NCI-H460 (cell line): ENCODE data around the gene SARDH.

RAMPAGE:
- cytosol, long total RNA = no peak
- long total RNA = no peak
- nucleus, long total RNA = no peak
Measured at GRCh38 chr9:133029512-133030560, 961 bp upstream of the GTF3C5 start.

DNA sequence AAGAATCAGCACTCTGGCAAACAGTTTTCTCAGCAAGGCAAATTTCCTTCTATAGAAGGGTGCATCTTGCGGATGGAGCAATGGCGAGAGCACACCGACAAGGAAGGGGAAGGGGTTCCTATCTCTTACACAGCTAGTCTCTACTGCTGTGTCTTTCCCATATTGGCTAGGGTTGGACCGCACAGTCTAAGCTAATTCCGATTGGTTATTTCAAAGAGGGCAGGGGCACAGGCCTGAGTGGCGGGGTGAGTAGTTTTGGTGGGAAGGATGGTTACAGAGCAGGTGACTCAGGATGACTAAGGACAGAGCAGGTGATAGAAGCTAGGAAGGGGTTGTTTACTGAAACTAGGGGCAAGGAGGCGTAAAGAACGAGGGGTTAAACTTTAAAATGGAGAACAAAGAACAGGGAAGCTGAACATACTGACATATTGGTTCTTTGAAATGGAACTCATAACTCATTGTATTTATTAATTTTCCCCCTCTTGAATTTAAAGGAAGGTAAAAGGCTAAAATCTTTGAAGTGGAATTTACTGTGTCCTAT is 869 bp downstream of the GTF3C5 start:
RAMPAGE:
- cytosol, long total RNA = no peak
- long total RNA = no peak
- nucleus, long total RNA = no peak

DNA sequence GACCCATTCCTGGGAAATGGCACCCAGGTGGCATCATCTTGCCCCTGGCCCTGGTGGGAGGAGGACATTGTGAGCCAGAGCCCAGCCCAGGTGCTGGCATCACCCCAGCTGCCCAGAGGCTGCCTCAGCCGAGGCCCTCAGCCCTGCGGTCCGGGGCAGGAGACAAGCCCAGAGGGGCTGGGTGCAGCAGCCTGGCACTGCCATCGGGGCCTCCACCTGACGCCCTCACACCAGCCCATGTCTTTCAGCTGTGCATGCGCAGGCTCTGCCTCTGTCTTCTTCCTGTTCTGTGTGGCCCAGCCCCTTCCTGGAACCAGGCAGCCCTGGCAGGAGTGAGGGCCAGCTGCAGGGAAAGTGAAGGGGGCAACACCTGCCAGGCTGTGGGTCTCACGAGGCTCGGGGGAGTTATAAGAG is 4.8 kb upstream of the CEL start:
RAMPAGE:
- cytosol, long total RNA = no peak
- long total RNA = no peak
- nucleus, long total RNA = no peak

RAMPAGE:
- cytosol, long total RNA = no peak
- long total RNA = no peak
- nucleus, long total RNA = no peak
Measured at GRCh38 chr9:133102702-133103140, 18.3 kb downstream of the RALGDS start.

DNA sequence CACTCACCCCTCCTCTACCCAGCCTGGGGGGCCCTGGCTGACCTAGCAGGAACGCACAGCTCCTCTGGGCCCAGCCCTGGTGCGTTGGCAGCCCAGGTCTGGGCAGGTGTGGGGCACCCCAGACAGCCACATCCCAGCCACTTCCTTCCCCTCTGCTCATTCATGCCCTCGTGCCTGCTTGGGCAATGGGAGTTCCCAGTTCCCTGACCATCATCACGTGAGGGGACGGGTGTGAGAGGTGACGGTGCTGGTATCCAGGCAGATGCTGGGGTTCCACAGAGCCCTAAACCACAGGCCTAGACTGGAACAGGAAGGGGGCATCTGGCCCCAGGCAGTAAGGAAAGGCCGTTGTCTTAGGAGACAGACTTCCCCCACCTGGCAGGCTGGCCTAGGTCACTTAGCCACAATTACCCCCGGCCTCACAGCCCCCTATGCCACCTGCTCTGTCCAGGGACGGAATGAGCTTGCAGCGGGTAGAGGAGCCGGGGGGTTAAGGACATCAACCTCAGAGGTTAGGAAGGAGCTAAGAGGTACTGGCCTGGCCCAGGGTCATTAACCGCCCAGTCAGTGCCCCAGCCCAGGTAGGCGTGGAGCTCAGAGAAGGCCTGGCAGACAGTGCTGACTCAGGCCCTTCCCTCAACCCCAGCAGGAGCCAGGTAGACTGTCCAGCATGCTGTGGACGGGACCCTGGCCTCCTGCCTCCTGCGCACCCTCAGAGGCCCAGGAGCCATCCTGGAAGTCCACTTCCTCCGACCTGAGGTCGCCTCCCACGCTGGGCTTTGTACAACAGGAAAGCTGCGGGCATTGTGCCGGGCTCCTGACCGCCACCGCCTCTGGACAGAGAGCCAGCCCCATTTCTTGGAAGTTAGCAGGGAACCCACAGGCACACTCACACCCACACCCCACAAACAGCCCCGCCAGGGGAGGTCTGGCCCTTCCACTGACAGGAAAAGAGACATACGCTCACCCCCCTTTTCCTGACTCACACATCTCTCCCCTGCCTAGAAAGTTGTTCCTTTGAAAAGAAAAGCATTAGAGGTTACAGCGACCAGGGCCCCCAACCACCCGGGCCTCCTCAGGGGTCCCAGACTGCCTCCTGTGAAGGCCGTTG is 8.0 kb downstream of the RALGDS start:
RAMPAGE:
- cytosol, long total RNA = no peak
- long total RNA = no peak
- nucleus, long total RNA = no peak

DNA sequence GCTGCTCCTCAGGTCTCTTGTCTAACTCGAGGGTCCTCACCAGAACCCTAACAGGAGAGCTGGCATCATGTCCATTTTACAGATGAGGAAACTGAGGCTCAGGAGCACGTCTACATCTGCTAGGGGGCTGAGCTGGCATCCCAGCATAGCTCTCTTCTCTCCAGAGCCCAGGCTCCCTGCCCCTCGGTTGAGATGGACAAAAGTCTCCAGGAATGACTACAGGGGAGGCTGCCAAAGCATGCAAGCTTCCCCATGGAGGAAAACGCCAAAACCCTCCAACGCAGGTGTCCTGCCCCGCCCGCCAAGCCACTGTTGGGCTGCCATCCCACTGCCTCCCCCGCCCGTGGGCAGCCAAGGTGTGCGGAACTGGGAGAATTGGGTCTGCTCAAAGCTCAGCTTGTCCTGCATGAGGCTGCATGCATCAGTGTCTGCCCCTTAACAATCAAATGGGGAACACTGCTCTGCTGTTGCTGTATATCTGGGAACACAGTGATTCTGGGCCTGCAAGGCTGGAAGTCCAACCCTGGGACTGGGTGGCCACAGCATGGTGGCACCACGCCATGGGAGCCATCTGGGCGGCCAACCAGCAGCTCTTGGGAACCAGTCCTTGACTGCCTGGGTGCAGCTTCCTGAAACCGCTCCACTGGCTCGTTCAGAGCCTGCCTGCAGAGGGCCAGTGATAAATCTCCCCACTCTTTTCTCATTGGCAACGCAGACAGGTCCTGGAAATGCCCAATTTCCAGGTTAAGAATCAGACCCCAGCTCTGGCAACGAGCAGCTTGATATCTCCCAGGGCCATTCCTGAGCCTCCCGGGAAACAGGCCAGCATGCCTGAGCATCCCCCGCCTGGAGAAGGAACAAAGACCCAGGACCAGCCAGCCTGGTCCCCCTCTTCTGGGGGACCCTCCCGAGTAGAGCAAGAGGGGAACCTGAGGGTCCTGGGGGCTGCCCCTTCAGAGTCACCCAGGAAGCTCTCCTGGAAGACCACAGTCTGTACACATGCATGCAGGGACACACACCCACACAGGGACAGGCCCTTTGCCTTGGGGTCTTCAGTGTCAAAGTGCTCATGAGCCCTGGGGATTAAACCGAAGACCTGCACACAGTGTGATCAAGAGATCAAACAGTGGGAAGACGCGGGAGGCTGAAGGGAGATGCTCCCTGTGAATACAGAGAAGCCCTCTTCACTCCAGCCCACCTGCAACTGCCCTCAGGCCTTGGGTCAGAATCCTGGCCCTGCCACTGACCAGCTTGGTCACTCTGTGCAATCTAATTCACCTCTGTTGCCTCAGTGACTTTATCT is 3.4 kb downstream of the RALGDS start:
RAMPAGE:
- cytosol, long total RNA = no peak
- long total RNA = no peak
- nucleus, long total RNA = no peak

RAMPAGE:
- cytosol, long total RNA = no peak
- long total RNA = no peak
- nucleus, long total RNA = no peak
Measured at GRCh38 chr9:133237118-133237985, 28.3 kb upstream of the OBP2B start.

RAMPAGE:
- cytosol, long total RNA = no peak
- long total RNA = no peak
- nucleus, long total RNA = no peak
Measured at GRCh38 chr9:133238120-133239057, 29.3 kb upstream of the OBP2B start.

DNA sequence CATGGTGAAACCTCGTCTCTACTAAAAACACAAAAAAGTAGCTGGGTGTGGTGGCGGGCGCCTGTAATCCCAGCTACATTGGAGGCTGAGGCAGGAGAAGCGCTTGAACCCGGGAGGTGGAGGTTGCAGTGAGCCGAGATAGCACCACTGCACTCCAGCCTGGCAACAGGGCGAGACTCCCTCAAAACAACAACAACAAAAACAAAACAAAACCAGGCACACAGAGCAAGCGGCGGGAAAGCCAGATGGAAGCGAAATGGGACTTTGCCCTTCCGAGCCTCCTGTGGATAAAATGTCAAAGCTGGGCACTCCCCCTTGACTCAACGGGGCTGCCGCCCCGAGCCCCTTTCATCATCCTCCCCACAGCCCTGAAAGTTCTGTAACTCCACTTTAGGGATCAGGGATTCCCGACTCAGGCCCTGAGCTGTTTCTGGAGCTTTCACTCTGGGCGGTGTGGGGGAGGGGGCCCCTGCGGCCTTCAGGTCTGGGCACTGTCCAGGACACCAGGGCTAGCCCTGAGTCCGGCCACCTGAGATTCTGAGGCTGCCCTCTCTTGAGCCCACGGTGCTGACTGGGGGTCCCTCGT is 30.5 kb upstream of the OBP2B start:
RAMPAGE:
- cytosol, long total RNA = no peak
- long total RNA = no peak
- nucleus, long total RNA = no peak

DNA sequence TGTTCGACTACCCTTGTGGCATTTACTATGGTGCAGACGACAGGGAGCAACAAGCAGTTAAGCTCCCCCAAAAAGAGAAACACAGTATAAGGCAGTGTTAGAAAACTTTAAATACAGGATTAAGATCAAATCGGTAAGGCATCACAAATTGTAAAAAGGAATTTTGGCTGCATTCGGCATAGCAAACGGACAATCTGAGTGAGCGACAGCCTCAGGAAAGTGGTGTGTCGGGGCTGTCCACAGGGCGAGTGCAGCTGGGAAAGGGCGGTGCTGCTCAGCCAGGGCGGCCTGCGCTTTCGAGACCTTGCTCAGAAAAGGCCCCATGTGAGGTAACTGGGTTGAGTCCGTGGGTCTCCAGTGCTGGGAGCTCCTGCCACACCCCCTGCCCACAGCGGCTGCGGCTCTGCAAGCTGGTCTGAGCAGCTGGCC is 5.9 kb downstream of the SURF2 start:
RAMPAGE:
- cytosol, long total RNA = no peak
- long total RNA = no peak
- nucleus, long total RNA = no peak

GRCh38 chr9:133428414-133429216 is 6.4 kb downstream of the ADAMTS13 start:
RAMPAGE:
- cytosol, long total RNA = no peak
- long total RNA = no peak
- nucleus, long total RNA = no peak

DNA sequence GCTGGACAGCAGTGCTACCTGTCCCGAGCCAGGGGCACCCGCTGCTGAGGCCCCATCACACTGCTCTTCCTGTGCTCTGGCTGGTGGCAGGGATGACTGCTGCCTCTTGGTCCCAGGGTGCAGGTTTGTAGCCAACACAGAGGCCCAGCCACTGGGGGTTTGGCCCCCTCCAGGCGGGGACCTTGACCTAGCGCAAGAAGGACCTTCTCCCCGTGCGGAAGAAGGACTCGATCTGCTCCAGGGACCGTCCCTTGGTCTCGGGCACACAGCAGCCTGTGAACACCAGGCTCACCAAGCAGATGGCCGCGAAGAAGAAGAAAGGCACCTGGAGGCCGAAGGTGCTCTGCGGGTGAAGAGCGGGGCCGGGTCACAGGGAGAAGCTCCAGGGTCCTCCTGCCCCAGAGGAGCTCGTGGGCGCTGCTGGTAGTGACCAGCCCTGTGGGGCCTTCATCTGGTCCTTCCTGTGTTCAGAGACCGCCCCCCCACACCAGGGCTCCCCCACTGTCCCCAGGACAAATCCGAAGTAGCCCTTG is 7.0 kb downstream of the SLC2A6 start:
RAMPAGE:
- cytosol, long total RNA = no peak
- long total RNA = no peak
- nucleus, long total RNA = no peak

DNA sequence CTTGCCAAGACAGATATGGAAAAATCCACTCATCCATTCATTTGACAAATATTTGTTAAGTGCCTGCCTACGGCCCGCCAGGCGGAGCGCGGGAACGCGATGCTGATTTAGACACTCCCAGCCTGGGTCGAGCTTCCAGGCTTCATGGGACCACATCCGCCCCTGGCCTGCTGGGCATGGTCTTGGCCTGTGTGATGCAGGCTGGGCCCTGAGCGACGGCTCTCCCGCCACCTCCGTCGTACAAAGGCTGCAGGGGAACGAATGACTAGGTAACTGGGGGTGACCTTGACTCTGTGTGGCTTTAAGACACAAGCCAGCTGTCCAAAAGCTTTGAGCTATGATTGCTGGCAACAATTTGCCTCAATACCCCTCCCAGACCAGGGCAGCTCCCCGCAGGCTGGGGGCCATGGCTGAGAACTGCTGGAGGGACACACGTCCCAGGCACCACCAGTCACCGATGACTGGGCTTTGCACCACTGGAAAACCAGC is 18.0 kb downstream of the MYMK start:
RAMPAGE:
- cytosol, long total RNA = no peak
- long total RNA = no peak
- nucleus, long total RNA = no peak

DNA sequence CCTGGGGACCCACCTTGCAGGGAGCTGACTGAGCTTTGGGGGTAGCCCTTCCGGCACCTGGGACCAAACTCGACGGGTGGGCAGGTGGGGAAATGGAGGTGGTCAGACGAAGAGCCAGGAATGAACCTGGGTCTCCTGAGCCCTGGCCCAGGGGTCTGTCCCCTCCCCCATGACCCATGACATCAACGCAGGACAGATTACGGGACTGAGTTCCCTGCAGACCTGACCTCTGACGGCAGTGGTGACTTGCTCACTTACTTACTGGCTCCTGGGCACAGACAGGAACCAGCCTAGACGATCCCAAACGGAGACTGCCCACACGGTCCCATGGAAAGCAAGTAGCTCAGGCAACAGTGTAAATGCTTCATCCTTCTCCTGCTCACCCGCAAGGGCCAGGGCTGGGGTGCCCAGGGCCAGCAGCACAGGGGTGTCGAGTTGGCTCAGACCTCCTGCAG is 5.4 kb downstream of the ADAMTSL2 start:
RAMPAGE:
- cytosol, long total RNA = no peak
- long total RNA = no peak
- nucleus, long total RNA = no peak

RAMPAGE:
- cytosol, long total RNA = no peak
- long total RNA = no peak
- nucleus, long total RNA = no peak
Measured at GRCh38 chr9:133585906-133586418, 23.2 kb downstream of the FAM163B start.

DNA sequence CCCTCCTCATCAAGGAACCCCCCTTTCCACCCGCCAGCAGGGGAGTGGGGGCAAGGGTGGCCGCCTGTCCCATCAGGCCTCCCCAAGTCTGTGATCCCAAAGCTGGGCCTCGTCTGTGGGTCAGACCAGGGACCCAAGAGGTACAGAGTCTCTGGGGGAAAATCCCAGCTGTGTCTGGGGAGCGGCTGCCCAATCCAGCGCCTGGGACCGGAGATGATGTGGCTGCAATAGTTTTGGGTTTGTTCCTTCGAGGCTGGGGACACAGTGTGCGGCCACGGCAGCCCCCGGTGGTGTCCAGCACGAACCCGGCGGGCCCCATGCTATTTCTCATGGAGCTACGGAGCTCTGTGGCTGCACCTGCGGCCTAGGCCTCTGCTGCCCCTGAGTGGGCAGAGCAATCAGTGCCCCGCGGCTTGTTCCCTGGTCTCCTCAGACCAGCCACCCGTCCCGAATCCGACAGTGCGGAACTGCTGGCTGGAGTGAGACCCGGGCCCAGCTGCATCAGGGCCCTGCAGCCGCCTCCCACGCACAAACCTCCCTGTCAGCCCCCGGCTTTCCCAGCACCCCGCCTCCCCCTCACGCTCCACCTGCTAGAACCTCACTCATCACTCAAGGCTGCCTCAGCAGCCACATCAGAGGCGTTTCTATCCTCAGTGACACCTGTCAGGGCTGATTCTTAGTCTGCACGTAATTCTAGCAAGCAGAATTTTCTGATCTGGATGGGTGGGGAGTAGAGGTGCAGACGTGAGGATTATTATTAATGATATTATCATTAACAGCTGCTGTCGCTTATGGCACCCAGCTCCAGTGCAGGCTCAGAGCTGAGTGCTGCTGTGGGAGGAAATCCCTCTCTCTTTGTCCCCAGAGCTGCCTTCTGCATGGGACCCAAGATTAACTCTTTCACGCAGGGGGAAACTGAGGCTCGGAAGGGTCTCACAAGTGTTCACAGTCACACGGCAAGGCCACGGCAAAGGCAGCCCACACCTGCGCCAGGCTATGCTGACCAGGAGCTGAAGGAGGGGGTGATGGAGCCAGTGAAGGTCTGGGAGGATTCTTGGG is 28.9 kb downstream of the SARDH start:
RAMPAGE:
- cytosol, long total RNA = no peak
- long total RNA = no peak
- nucleus, long total RNA = no peak

DNA sequence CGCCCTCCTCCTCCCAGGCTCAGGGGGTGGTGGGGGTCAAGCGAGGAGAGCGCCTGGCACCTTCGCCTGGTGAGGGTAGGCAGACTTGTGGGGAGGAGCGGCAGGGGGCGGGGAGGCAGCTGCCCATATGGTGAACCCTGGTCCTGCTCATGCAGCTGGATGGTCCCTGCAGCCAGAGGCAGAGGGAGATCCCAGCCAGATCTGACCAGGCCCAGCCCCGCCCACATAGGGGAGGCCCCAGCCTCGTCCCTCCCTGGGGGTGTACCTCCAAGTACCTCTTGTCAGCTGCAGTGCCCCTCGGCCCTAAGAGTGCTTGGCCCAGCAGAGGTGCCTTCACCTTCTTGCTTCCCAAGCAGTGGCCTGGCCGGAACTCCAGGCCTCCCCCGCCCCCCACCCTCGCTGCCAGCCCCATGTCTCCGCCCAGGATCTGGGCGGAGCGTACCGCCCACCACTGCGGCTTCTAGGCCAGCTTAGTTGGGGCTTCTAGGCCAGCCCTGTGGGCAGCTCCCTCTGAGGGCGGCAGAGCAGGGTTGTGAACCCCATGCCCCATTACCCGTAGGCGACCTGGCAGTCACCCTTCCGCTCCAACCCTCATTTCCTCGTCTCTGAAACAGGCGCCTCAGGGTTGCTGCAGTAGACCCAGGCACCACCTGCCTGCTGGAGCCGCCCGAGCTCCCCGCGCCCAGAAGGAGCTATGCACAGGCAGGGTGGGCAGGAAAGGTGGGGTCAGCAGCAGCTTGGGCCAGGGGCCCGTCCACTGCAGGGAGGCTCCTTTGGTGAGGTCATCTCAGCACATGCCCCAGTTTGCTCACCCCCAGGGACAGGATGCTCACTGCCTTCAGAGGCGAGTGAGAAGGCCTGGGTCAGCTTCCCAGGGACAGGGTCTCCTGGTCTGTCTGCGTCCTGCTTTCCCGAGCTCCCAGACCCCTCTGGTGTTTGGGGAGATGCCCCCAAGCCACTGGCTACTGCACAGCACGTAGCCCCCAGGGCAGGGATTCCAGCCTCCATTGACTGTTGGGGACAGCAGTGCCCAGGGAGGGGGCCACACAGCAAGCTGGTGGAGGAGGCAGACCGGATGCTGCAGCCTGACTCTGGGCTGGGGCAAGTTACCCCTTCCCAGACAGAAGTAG is at the start of gene SARDH:
Gene SARDH, minus strand, starts transcription at position 374 of the 1,130 bp plus-strand sequence.
RAMPAGE:
- cytosol, long total RNA = no peak
- long total RNA = no peak
- nucleus, long total RNA = no peak

DNA sequence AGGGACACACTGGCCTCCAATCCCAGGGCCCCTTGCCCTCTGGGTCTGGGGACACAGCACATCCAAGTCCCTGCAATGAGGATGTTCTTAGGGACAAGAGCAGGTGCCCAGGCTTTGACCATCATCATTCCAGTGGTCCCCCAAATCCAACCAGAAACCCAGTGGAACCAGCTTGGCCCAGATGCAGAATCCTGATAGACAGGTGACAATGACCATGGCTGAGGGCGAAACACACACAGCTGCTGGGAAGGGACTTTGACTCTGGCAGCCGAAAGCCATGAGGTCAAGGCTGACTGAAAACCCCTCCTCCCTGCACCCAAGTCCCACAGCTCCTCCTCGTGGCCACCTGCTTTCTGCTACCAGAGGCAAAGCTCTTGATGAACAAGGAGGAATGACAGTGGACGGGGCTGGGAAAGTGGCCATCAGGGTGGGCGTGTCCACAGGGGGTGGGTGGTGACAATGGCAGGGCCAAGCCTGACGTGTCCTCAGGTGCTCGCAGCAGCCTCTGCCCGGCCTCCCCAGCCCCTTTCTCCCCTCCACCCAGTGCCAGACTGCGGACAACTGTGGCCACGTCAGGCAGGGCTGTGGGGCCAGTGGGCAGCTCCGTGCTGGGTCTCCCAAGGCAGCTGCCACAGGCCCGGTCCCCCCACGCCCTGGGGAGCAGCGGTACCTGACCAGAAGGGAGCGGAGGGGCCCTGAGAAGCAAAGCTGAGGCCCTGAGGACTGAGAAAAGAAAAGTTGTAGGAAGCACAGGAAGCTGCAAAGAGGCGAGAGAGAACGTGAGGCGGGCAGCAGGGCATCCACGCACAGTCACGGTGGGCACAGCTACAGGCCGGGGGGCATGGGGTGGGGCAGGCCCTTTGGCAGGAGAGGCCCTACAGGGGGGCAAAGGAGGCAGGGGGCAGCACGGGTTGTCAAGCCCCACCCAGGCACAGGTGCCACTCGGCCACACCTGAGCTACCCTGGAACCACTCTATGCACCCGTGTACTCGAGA is 30.9 kb upstream of the SARDH start:
RAMPAGE:
- cytosol, long total RNA = no peak
- long total RNA = no peak
- nucleus, long total RNA = no peak

DNA sequence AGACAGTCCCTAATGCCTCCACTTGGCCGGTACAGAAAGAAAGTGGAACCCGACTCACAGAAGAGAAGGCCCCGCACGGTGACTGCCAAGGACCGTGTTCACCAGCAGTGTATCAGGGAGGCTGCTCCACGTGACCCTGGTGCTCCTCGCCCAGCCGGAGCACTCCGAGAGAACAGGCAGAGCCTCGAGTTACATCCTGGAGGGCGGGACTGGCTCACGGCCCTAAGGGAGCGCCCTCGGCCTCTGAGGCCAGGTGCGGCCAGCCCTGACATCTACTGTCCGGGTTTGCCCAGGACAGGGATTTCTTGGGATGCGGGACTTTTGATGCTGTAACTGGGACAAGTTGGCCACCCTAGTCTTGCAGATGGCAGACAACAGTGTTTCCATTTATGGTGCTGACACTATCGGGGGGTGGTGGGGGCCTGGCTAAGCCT is 104.1 kb upstream of the SARDH start:
RAMPAGE:
- cytosol, long total RNA = no peak
- long total RNA = no peak
- nucleus, long total RNA = no peak

DNA sequence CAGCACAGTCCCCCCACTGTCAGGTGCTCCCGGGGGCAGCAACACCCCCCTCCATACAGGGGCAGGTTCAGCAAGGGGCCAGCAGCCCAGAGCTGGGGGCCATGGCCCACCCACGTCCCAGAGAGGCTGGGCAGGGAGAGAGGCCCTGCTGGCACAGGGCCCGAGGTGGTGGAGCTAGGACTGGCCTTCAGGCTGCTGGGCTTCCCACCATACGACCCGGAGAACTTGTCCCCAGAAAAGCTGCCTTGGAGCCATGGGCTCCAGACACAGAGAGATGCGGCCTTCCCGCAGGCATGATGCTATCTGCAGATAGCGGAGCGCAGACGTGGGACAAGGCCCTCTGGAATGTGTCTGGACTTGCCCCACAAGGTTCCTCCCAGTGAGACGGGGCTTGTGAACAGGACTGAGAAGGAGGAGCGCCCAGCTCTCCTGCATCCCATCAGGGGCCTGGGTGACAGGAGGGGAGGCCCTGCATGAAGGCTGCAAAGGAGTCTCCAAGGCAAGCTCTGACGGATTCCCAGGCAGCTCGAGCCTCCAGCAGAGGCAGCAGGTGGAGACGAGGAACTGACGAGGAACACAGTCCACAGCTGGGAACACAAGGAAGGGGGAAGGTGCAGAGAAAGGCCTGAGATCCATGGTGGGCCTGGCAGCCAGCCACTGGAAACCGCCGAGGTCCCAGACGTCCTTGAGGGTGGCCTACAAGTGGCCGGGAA is 111.0 kb downstream of the VAV2 start:
RAMPAGE:
- cytosol, long total RNA = no peak
- long total RNA = no peak
- nucleus, long total RNA = no peak